Progenitor cell of endocrine pancreas (in vitro differentiated cells): ENCODE data around the gene YES1.

- PRO-cap: no peak
These were observed 12.1 kb downstream of the USP14 start for GRCh38 chr18:170271-170999.

- PRO-cap: no peak
These were observed 63.7 kb upstream of the THOC1 start for GRCh38 chr18:331377-332045.

DNA sequence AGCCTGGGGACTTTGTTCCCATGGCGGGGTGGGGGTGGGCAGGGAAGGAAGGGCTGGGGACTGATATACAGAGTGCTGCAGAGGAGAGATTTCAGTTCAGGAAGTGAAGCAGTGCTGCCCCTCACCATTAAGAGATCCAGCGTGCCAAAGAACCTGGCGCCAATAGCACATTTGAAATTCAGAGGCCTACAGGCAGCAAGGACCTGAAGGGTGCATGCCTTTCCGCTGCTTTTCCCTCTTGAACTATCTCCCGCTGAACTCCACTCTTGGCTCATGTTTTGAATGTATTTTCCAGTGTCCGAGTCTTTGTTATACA is 94.7 kb upstream of the THOC1 start:
- PRO-cap: no peak

GRCh38 chr18:797956-798523 is 14.0 kb downstream of the YES1 start:
- PRO-cap: no peak

GRCh38 chr18:812183-812822 is at the start of gene YES1:
Gene YES1 (minus strand): TSS chr18:812242.
- PRO-cap: bidirectional peak, plus-strand start at chr18:812668, minus-strand start at chr18:812753

DNA sequence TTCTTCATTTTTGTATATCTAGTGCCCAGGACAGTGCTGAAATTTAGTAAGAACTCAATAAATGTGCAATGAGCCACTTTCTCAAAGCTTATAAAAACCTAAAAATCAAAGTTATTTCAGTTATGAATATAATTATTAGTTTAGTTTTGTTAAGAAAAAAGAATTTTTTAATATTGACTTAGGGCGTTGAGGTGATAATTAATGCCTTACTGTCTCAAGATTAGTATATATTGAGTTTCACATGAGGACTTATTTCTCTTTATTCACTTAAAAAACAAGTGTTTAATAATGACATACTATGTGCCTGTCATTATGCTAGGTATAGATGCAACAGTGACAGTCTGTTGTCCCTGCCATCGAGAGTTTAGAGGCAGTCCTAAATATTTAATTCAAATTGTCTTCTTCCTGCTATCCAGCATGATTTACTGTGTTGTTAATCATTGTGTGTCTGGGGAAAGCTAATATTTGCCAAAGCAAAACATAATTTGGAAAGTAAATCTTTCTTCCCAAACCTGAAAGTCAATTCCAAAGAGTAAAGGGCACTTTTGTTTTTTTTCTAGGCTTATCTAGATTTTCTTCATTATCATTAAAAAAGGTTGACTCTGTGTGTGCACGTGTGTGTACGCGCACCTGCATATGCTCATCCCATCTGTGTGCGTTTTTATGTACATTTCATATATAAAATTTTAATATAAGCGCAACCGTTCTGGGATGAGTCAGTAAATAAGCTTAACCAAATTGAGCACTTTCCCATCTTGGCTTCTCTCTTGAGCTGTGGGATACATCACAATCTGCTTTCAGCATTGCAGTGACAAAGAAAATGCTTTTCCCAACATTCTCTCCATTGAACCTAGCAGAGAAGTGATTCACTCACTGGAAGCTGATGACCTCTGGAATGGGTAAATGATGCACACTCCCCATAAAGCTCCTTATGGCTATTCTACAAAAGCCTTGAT is 488.2 kb downstream of the ADCYAP1 start:
- PRO-cap: no peak

DNA sequence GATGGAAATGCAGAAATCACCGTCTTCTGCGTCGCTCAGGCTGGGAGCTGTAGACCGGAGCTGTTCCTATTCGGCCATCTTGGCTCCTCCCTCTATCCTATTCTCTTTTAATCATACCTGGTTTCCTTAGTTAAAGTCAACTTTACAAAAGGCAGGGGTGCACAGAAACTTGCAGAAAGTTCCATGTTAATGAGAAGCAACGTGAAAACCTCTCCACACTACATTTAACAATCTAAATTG is 617.4 kb downstream of the ADCYAP1 start:
- PRO-cap: no peak

- PRO-cap: no peak
These were observed 146.9 kb downstream of the METTL4 start for GRCh38 chr18:2424310-2424883.

GRCh38 chr18:2606340-2606697 is 35.0 kb downstream of the NDC80 start:
- PRO-cap: no peak

DNA sequence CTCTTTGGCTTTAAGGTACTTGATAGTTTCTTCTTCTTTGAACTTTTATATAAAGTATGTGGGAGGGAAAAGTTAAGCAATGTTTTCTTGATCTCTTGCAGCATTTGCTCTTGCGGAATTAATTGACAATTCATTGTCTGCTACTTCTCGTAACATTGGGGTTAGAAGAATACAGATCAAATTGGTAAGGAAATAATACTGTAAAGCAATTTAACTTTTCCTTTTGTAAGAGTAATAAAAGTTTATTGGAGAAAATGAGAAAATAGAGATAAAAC is 17.6 kb downstream of the SMCHD1 start:
- PRO-cap: no peak

GRCh38 chr18:2697758-2698113 is 42.2 kb downstream of the SMCHD1 start:
- PRO-cap: no peak

GRCh38 chr18:2703024-2704035 is 47.8 kb downstream of the SMCHD1 start:
- PRO-cap: no peak

DNA sequence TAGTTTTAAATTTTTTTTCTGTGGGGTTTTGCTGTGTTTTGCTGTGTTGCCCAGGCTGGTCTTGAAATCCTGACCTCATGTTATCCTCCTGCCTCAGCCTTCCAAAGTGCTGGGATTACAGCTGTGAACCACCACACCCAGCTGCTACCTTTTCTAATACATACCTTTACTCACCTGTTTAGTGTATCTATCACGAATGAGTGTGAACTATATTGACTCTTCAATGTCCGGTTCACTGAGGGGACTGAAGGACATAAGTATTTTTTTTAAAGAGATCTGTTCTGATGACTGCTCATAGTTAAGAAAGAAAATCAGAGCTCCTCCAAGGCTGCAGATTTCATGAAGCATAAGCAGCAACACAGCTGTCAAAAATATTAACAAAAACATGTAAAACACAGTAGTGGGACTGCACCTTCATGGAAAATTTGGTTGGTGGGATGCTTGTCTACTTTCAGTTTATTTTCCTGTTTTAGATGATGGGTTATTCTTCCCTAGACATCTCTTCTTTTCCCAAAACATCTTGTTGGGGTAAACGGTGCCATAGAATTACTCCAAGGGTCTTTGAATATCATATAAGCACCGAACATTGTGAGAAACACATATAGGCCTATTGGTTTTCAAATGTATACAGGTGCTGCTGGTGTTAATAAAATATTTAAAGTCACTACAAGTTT is 84.0 kb upstream of the EMILIN2 start:
- PRO-cap: no peak

GRCh38 chr18:2847535-2848229 is 876 bp downstream of the EMILIN2 start:
- PRO-cap: no peak

GRCh38 chr18:2874766-2875944 is 28.3 kb downstream of the EMILIN2 start:
- PRO-cap: no peak

GRCh38 chr18:2902577-2903510 is 56.0 kb downstream of the EMILIN2 start:
- PRO-cap: no peak

DNA sequence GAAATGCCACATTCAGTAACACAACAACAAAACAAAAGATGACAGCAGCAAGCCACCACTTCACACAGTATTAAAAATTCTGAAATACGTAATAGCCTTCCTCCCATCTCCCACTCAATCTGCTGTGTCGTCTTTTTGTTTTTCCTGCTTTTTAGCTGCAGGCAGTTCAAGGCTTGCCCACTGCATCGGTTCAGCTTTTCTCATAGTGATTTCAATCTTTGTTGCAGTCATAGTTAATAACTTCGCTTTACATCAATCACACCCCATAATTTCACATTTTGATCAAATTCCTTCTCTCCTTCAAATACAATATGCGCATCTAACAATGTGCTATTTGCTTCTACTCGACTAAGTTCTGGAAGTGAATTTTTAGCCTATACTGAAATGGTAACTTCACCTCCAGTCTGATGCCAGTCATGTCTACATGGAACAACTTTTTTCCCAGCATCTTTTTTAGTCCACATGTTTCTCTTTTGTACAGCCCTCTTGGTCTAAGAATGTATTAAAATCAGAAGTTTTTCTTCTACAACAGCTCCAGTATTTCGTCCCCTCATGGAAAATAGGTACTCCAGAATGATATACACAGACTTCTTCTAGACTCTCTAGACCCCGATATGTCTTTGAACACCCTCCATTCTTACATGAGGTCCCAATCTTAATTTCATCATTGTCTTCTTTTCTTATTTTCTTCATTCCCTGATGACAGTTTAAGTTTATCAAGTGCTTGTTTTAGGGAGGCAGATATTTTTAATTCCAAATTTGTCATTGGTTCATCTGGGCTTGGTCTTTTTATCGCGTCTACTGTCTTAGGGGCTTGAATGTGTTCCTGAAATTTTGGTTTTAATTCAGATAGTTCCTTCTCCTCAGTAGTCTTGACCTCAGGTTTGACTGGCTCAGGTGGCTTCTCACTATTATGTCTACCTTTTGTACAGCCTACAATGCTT is 67.2 kb downstream of the LPIN2 start:
- PRO-cap: no peak

- PRO-cap: no peak
These were observed 51.1 kb downstream of the LPIN2 start for GRCh38 chr18:2961733-2962341.

GRCh38 chr18:3010823-3011244 is 2.1 kb downstream of the LPIN2 start:
- PRO-cap: no peak

DNA sequence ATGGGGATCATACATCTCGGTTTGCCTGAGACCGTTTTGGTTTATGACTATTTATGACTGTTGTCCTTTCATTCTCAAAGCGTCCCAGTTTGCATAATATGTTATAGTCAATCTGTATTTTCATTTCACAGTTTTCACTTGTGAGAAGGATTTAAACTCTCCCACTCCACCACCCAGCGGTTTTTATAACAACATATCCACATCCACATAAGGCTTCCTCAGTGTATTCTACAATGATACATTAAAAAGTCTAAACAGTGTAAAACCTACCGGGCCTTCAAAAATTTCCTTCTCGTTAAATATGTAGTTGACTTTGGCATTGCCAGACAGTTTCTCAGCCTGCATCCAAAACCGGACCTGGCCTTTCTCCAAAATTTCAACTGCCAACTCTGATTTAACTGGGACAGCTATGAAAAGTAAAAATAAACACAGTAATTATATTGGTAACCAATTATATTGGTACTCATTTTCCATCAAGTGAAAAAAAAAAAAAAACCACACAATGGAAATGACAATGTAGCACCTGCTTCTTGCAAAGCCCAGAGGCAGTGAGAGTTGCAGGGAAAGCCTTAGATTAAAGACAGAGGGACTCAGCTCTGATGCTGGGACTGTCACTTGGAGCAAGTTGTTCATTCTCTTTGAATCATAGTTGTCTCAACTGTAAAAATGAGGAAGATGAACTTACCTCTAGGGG is 81.1 kb upstream of the LPIN2 start:
- PRO-cap: no peak